Camera-type eye (tissue), 1 donor: ENCODE measurements around a stretch of chr14.

DNA sequence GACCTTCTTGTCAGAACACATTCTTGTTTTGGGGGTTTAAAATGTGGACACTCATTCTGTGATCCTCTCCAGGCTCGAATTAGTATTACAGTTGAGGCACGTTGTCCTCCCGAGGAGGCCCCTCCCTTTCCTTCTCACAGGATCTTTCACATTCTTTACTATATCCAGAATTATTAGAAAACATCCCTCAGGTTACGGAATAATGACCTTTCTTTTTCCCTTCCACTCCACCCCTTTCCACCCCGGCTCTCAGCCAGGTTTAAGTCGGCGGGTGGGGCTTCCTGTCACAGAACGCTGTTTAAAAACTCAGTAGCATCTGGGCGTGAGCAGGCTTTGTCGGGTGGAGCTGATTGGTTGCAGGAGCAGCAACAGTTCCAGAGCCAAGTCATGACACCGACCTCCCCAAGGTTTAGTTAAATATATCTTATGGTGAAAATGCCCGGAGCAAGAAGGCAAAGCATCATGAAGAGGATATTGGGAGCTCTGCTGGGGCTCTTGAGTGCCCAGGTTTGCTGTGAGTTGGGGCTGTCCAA is 396.7 kb upstream of the OR4E1 start:
- RAMPAGE, long total RNA: no peak

DNA sequence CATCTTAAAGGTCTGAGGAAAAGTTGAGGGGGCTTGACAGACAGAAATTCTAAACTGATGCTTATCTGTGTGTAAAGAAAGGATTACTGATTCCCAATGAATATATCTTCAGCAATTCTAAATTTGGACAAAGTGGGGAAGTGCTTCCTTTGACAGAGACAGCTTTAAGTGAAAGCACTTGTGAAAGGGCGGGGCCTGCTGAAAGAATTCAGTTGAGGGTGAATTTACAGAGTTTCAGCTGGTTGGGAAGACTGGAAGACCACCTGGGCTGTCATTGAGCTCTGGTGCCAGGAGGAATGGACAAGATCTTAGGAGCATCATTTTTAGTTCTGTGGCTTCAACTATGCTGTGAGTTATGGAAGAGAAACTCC is 412.5 kb upstream of the OR4E1 start:
- RAMPAGE, long total RNA: no peak

GRCh38 chr14:22096211-22096433 is 422.5 kb upstream of the OR4E1 start:
- RAMPAGE, long total RNA: no peak

DNA sequence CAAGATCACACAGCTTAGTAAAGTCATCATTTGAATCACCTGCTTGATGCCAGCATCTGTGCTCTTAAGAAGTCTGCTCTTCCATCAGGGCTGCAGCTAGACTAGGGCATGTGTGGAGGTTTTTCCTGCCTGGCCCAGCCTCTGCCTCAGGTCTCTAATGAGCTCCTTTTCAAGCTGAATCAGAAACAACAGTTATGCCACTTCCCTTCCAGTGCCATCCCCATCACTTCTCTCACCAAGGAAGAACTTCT is 136.5 kb downstream of the DAD1 start:
- RAMPAGE, long total RNA: no peak

GRCh38 chr14:22477705-22478152 is 111.3 kb downstream of the DAD1 start:
- RAMPAGE, long total RNA: no peak

DNA sequence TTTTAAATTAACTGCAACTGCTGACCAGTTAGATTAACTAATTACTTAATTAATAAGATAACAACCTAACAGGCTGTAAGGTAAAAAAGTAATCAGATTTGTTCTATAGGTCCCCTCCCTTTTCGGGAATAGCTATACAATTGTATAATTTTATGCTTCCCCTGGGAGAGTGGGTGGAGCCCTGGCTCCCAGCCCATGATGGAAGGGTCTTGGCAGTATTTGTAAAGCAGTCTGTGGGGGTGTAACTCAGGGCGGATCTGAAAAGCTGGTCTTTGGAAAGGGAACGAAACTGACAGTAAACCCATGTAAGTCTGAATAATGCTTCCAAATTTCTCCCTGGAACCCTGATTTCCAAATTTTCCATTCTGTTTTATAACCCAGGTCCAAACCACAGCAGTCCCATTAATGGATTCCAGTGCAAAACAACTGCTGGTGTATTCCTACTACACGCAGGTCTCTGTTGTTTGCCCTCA is 110.4 kb downstream of the DAD1 start:
- RAMPAGE, long total RNA: no peak

GRCh38 chr14:22501477-22501770 is 87.6 kb downstream of the DAD1 start:
- RAMPAGE, long total RNA: no peak

DNA sequence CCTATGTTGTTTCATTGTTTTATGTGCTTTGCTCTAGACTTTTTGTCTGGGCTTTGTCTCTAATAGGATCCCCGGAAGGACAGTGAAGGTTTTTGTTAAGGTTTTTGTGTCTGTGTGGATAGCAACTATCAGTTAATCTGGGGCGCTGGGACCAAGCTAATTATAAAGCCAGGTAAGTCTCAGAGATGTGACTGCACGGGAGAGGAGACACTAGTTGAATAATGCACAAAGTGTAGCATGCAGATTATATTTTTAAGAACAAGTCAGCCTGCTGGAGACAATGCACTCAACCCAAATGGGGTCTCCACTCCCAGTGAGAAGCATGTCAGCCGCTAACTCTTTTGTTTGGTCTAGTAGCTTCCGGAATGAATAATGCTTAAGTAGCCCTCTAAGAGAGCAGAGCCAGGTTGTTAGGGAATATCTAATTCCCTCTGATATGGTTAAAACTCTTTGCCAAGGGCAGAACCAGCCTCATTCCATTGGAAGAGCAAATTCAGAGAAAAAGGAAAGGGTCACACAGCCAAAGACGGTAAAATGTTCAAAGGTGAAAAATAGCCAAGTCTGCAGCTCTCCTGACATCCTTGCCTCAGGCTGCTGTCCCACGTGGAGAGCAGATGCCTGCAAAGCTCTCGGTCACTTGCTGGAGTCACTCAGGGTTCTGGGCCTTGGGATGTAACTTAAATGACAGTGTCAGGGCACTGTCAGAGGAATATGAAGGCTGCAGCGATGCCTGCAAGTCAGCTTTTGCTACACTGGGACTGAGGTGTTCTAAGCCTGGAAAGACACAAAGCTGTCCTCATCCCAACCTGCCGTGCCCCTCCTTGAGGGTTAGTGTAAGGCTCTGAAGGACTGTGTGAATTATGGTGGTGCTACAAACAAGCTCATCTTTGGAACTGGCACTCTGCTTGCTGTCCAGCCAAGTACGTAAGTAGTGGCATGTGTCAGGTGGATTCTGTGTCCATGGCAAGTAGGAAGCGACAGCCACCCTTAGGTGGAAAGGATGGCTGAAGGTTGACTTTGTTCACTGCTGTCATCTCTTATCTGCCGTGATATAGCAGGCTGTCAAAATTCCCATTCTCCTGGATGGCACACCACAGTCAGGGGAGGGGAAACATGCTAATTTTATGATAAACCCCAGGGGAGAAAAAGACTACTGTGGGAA is 80.2 kb downstream of the DAD1 start:
- RAMPAGE, long total RNA: no peak

DNA sequence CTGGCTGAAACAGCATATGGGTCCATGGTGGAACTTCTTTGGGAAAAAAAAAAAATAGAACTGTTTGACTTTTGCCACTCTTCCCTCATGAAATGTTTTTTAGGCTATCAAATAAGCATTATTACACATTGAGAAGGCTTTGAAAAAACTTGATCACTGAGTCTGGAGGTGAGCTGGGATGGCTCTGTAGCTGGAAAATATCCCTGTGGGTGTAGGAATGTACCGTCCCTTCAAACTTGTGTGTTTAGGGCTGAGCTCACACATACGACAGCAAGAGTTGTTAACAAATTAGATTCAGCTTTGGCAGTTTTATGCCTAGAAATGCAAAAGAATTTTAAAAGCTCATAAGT is 78.6 kb downstream of the DAD1 start:
- RAMPAGE, long total RNA: no peak

- RAMPAGE, long total RNA: no peak
Measured at GRCh38 chr14:22521451-22522460, 67.3 kb downstream of the DAD1 start.

GRCh38 chr14:22533160-22533791 is 55.7 kb downstream of the DAD1 start:
- RAMPAGE, long total RNA: no peak

GRCh38 chr14:22537754-22538277 is 51.2 kb downstream of the DAD1 start:
- RAMPAGE, long total RNA: no peak

GRCh38 chr14:22544277-22544754 is 44.7 kb downstream of the DAD1 start:
- RAMPAGE, long total RNA: no peak

- RAMPAGE, long total RNA: no peak
Measured at GRCh38 chr14:22555449-22556134, 33.4 kb downstream of the DAD1 start.

- RAMPAGE, long total RNA: no peak
Measured at GRCh38 chr14:22561604-22562449, 27.2 kb downstream of the DAD1 start.

DNA sequence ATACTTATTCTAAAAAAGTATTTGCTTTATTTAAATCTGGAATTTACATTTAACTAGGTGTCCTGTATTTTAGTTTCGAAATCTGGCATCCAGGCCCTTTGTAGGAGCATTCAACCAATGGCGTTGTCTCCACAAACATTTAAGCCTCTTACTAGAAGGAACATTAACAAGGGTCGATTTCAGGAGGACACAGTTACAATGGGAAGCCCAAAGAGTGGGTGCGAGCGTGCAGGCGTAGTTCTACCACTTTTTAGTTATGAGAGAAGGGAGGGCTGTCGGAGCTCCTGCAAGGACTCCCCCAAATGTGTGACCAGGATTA is 402 bp upstream of the ABHD4 start:
- RAMPAGE, long total RNA: no peak

- RAMPAGE, long total RNA: no peak
Measured at GRCh38 chr14:22817802-22818426, 2.7 kb upstream of the SLC7A7 start.

DNA sequence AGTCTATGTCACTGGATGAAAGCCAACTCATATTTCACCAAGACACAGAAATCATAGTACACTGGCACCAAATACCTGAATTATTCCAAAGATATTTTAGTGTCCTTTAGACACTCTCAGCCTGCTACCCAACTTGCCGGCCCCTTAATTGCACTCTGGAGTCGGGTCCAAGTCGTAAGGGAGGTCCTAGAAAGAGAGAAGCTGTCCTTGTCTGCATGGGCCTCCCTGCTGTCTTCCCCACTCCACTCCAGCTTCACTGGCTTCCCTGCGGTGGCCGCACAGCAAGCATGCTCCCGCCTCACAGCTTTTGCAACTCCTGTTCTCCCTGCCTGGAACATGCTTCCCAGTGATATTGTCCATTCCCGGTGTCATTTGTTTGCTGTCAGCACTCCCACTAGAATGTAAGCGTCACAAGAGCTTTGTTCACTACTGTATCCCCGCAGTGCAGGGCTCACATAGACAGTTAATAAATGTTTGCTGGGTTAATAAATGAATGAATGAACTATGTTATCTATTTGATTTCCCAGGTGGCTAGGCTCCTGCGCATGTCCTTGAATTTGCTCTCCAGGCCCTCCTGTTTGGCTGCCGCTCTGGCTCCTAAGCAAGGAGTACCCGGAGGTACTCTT is 5.9 kb upstream of the SLC7A7 start:
- RAMPAGE, long total RNA: no peak

GRCh38 chr14:22821673-22821935 is 6.4 kb upstream of the SLC7A7 start:
- RAMPAGE, long total RNA: no peak

GRCh38 chr14:22837753-22838939 is 1.8 kb downstream of the MMP14 start:
- RAMPAGE, long total RNA: no peak